HT1080 (cell line): ENCODE results near the gene CALM1.

RAMPAGE:
- cytosol, long total RNA = no peak
- long total RNA = no peak
- nucleus, long total RNA = no peak
These were observed 123.6 kb downstream of the FOXN3 start for GRCh38 chr14:89293391-89293817.

GRCh38 chr14:89314643-89316057 lies 101.9 kb downstream of the FOXN3 start:
RAMPAGE:
- cytosol, long total RNA = no peak
- long total RNA = no peak
- nucleus, long total RNA = no peak

DNA sequence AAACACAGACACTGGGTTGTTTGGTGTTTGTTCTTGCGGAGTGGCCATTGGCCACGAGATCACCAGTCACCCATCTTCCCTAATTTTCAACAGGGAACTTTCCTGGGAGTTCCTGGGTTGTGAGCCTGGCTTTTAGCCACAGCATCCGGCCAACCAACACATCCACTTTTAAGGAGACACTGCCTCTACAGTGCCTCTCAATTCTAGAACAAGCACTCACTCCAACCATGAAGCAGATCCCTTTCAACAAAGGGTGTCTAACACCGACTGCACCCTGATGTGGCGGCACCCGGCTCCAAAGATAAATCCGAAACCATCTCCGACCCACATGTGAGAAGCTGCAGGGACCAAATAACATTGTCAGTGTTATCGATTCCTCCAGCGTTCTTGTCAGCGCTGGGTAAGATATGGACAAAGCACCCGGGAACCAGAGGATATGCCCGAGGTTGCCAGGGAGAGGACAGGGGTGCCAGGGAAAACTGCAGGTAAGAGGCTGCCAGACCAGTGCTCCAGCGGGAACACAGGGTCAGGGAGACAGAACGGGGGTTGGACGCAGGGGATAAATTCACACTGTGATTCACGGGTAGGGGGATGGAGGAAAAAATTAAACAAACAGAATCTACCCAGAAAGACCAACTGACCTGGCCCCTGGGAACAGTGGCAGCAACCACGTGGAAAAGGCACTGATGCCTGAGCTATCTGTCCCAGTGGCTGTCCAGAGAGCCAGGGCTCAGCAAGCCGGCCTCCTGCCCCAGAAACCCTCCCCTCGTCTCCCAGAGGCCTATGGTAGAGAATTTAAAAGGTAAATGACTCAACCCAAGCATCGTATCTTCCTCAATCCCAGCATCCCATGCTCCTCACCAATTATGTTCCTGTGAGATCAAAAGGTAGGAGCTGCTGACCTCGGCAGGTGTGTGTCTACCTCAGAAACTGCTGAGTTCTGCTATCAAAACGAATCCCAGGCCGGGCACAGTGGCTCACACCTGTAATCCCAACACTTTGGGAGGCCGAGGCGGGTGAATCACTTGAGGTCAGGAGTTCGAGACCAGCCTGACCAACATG lies 49.6 kb downstream of the FOXN3 start:
RAMPAGE:
- cytosol, long total RNA = no peak
- long total RNA = no peak
- nucleus, long total RNA = no peak

DNA sequence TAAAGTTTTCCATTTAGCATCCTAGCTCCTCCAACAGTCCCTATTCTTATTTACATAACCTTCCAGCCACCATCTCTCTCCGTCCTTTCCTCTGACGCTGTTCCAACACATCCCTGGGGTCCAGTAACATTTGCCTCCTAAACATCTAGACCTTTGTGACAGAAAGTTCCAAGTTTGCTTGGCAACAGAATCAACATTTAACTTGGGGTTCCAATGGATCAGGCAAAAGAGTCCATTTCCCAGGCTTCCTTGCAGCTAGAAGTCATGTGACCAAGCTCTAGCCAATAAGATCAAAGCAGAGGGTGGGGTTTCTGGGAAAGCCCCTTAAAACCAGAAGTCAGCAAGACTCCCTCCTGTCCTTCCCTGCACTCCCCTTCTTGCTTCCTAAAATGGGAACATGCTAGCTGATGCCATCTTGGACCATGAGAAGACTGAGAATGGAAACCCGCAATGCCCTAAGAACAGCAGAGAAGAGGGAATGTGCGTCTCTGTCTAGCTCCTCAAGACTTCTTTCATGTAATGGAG lies 14.7 kb downstream of the FOXN3 start:
RAMPAGE:
- cytosol, long total RNA = no peak
- long total RNA = no peak
- nucleus, long total RNA = no peak

GRCh38 chr14:89504568-89504976 lies 87.5 kb upstream of the FOXN3 start:
RAMPAGE:
- cytosol, long total RNA = no peak
- long total RNA = no peak
- nucleus, long total RNA = no peak

RAMPAGE:
- cytosol, long total RNA = no peak
- long total RNA = no peak
- nucleus, long total RNA = no peak
These were observed 167.8 kb upstream of the FOXN3 start for GRCh38 chr14:89584750-89585309.

DNA sequence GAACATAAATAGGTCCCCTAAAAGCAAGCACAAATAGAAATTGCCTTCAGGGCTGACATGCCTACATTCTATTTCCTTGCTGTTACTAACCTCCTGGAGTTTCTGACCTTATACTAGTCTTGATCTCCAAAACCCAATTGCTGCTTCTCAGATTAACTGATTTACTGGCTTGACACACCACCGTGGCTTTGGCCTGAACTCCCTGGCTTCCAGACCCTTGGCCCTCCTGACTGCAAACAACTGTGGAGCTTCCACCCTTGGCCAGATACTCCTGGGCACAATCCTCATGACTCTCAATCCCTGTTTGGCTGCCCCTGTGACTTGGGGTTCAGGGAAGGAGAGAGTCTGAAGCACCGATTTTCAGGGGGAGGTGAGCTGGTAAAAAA lies 242.2 kb upstream of the FOXN3 start:
RAMPAGE:
- cytosol, long total RNA = no peak
- long total RNA = no peak
- nucleus, long total RNA = no peak

RAMPAGE:
- cytosol, long total RNA = no peak
- long total RNA = no peak
- nucleus, long total RNA = no peak
These were observed 233.8 kb downstream of the EFCAB11 start for GRCh38 chr14:89720414-89721368.

RAMPAGE:
- cytosol, long total RNA = no peak
- long total RNA = no peak
- nucleus, long total RNA = no peak
These were observed 180.6 kb downstream of the EFCAB11 start for GRCh38 chr14:89773850-89774345.

DNA sequence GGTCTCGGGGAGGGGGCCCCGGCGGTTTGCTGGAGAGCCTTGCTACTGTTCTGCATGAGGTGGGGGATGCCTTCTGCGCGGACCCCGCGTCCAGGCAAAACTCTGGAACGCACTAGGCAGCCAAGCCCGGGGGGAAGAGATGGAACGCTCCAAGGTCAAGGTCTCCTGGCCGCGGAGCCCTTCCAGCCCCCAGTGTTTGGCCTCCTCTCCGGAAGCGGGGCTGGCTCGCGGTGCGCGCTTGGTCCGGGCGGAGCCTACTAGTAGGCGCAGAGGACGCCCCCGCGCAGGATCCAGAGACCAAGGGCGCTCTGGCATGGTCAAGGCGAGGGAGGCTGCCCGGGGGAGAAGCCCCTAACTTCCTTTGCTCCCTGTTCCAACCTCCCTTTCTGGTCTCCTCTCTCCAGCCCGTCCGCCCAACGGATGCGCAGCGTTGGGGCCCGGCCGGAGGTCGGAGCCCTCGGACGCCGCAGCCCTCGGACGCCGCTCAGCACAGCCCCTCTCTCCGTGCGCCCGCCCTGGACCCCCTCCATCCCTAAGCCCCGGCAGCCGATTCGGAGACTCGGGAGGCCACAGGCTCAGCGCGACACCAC lies 741 bp upstream of the KCNK13 start:
RAMPAGE:
- cytosol, long total RNA = no peak
- long total RNA = no peak
- nucleus, long total RNA = no peak

DNA sequence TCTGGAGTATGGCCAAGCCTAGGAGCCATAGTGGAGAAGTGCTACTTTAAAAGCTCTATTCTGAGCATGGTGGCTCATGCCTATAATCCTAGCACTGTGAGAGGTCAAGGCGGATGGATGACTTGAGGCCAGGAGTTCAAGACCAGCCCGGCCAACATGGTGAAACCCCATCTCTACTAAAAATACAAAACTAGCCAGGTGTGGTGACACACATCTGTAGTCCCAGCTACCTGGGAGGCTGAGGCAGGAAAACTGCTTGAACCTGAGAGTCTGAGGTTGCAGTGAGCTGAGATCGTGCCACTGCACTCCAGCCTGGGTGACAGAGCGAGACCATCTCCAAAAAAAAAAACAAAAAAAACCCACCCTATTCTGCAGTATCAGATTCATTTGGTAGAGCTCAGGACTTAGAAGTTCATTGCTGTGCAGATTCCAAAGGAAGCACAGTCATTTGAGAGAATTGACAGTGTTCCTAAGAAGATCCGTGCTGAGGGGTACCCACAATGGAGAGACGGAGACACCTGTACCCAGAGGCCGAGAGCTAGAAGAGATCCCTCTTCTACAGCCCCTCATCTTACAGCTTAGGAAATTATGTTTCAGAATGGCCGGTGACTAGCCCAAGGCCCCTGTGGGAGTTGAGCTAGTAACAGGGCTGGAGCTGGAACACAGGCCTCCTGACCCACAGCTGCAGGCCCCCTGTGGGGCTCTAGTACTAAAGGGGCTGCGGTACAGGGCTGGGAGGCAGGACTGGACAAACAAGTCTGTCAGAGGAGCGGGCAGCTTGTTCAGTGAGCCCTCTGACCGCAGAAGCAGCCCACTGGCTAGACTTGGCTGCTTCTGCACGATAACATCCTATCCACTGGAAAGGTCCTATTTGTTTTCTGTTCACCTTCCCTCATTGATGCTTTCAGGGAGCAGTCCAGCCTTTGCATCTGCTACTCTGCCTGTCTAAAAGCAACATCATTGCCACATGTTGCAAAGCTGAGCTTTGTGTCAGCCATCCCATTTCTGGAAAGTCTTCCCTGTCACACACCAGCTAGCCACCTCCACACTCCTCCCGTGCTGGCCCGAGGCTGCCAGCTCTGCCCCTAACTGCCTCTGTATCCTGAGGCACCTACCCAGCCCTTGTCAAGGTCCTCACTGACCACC lies 9.9 kb downstream of the PSMC1 start:
RAMPAGE:
- cytosol, long total RNA = no peak
- long total RNA = no peak
- nucleus, long total RNA = no peak

GRCh38 chr14:90292273-90292714 lies 35.9 kb downstream of the PSMC1 start:
RAMPAGE:
- cytosol, long total RNA = no peak
- long total RNA = no peak
- nucleus, long total RNA = no peak

DNA sequence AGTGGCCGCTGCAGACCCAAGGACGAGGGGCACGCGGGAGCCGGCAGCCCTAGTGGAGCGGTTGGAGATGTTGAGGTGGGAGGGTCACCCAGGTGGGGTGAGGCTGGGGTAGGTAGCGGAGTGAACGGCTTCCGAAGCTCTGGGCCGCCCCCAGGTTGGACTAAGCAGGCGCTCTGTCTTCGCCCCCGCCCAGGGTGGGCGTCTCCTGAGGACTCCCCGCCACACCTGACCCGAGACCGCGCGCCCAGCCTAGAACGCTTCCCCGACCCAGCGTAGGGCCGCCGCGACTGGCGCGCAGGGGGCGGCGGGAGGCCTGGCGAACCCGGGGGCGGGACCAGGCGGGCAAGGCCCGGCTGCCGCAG lies 264 bp upstream of the CALM1 start:
RAMPAGE:
- cytosol, long total RNA = no peak
- long total RNA = no peak
- nucleus, long total RNA = no peak

RAMPAGE:
- cytosol, long total RNA = start-site peak on the plus strand at chr14:90397026-90397067, 6,722 and 18 reads in 2 replicates
- long total RNA = start-site peak on the plus strand at chr14:90397026-90397068, 2,579 reads
- nucleus, long total RNA = no peak
These were observed at the start of gene CALM1 for GRCh38 chr14:90396946-90397282. CALM1 (plus strand) TSS chr14:90397029.

GRCh38 chr14:90453152-90454097 lies 56.6 kb downstream of the CALM1 start:
RAMPAGE:
- cytosol, long total RNA = no peak
- long total RNA = no peak
- nucleus, long total RNA = no peak

GRCh38 chr14:90516543-90516880 lies 119.7 kb downstream of the CALM1 start:
RAMPAGE:
- cytosol, long total RNA = no peak
- long total RNA = no peak
- nucleus, long total RNA = no peak

GRCh38 chr14:90613332-90614096 lies 202.7 kb downstream of the TTC7B start:
RAMPAGE:
- cytosol, long total RNA = no peak
- long total RNA = no peak
- nucleus, long total RNA = no peak

DNA sequence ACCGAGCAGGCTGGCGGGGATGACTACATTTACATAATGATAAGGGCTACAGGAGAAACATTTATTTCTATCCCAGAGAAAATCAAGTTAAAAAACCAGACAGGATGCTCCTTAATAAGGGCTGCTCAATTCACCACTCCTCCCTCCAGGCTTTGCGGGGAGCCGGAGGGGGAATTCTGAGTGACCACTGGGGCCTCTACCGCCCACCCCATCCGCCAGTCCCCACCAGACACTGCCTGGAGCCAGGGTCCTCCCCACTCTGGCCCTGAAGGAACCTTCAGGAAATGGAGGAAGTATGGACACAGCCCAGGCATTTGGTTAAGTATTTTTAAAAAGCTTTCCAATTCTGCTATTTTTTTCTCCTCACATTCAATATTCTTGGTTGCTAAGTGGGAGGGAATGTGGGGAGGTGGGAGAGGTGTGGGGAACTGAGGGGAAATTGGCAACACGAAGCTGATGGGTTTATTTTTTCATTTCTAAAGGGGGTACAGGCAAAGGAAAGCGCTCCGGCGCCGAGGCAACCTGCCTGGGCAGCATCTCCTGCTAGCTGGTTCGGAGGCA lies 200.5 kb downstream of the TTC7B start:
RAMPAGE:
- cytosol, long total RNA = no peak
- long total RNA = no peak
- nucleus, long total RNA = no peak

GRCh38 chr14:90654708-90655658 lies 161.2 kb downstream of the TTC7B start:
RAMPAGE:
- cytosol, long total RNA = no peak
- long total RNA = no peak
- nucleus, long total RNA = no peak

RAMPAGE:
- cytosol, long total RNA = no peak
- long total RNA = no peak
- nucleus, long total RNA = no peak
These were observed 139.4 kb downstream of the TTC7B start for GRCh38 chr14:90676776-90677310.